OCI-LY7 (cell line): ENCODE measurements around a stretch of chr3.

- PRO-cap, result no peak
- RAMPAGE, long total RNA, result no peak
Measured at GRCh38 chr3:125024056-125024589, 31.7 kb downstream of the HEG1 start.

DNA sequence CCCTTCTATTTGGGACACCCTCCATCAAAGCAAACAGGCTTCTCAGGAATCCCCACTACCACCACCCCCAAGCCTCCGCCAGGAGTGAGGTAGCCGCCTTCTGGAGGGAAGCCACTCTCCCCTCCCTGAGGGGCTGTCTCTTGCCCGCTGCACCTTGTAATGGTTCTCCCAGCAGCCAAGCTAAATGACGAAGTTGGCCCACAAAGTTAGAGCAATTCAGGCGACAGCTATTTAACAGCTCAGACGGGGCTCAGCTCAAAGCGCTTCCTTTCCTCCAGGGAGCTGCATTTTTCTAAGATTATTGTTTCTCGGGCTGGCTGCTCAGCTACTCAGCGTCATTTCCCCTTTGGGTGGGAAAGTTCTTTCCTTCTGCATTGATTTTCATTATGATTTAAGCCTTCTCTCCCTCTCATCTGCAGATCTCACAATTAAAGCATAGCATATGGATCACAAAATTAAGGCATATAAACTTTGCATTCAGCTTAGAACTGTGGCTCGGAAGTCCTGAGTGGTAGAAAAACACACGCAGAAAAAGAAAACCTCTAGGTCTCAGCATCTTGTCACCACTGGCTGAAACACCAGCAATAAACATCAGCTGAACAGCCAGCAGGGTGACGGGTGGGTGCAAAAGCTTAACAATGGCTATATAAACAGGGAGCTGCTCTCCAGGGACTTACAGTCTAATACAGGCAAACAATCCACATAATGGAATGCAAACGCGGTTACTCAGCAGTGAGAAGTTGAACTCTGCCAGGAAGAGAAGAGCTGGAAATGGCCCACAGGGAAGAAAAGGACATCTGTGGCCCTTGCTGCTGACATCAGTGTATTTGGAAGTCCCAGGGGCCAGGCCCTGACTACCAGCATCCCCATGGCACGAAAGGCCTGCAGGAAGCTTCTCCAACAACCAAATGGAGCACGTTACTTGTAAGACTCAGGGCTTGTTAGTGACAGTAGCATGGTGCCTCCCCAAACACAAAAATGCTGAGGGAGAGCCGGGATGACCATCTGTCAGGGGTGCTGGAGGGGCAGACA, 3.3 kb downstream of the HEG1 start:
- PRO-cap, result no peak
- RAMPAGE, long total RNA, result no peak

GRCh38 chr3:125123530-125123842, 67.7 kb upstream of the HEG1 start:
- PRO-cap, result no peak
- RAMPAGE, long total RNA, result no peak

- PRO-cap, result no peak
- RAMPAGE, long total RNA, result no peak
Measured at GRCh38 chr3:125303201-125303567, 71.9 kb downstream of the ZNF148 start.

- PRO-cap, result no peak
- RAMPAGE, long total RNA, result no peak
Measured at GRCh38 chr3:125375956-125377096, 1.2 kb upstream of the ZNF148 start.

DNA sequence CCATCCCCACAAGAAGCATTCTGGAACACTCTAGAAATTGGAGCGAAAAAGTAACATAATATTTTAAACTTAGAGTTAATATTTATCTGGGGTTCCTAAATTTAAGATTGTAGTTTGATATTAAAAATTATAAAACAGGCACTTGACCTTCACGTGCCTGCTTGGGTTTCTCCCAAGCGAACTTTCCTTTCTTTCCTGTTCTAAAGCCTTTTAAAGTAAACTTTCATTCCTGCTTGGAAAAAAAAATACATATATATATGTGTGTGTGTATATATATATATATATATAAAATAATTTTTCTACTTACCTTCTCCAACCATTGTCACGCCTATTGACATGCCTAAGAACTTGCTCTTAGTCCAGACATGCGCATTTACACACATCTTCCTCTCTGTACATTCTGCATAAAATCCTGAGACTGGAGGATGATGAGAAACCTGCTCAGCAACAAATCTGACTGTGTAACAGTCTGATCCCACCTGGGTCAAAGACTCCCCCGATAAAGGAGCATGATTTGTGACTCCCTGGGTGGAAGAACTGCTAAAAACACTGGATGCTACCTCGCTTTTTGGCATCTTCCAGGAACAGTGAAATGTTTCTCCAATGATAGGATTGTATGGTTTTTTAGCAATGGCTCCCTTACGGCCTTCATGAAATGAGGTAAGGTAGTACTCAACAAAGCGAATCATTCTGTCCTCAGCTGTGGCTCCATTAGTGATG, 32.0 kb upstream of the SNX4 start:
- PRO-cap, result no peak
- RAMPAGE, long total RNA, result no peak

GRCh38 chr3:125594047-125594552, 1.2 kb downstream of the OSBPL11 start:
- PRO-cap, result no peak
- RAMPAGE, long total RNA, result no peak

DNA sequence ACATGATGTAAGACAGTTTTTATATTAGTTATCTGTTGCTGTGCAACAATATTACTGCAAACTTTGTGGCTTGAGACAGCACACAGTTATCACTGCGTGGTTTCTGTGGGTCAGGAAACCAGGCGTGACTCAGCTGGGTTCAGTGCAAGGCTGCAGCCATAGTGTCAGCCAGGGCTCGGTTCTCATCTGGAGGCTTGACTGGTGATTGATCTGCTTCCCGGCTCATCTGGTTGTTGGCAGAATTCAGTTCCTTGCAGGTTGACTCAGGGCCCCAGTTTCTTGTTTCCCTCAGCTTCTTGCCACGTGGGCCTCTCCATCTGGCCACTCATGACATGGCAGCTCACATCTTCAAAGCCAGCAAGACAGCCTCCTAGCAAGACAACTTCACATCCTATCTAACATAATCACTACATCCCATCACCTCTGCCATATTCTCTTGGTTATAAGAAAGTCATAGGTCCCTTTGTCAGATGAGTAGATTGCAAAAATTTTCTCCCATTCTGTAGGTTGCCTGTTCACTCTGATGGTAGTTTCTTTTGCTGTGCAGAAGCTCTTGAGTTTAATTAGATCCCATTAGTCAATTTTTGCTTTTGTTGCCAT, 146.7 kb upstream of the ROPN1B start:
- PRO-cap, result no peak
- RAMPAGE, long total RNA, result no peak

GRCh38 chr3:125835935-125836670, 132.9 kb upstream of the ROPN1B start:
- PRO-cap, result no peak
- RAMPAGE, long total RNA, result no peak

DNA sequence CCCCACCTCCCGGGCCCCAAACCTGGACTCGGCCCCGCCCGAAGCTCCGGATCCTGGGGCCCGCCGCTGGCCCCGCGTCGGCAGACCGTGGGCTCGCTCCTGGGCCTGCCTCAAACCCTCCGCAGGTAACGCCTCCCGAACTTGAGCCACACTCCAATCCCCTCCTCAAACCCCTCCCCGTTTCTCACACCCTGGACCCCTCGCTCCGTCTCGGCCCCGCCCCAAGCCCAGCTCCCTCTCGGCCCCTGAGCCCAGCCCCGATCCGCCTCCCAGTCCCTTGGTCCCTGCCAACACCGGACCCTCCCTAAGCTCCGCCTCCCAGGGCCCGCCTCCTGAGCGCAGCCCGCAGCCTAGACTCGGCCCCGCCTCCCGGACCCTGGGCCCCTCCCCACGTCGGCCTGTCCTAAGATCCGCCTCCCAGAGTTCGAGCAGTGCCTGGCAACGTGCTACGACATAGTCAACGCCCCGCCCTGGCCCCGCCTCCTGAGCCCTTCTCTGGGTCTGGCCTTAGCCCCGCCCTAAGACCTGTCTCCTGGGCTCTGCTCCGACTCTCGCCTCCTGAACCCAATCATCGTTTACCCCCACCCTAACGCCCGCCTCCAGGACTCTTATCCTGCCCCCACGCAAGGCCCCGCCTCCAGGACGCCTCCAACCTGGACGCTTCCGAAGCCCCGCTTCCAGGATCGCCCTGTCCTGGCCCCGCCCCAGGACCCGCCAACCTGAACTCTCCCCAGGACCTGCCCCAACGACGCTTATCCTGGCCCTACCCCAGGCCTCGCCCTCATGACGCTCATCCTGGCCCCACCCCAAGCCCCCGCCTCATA, 53.1 kb upstream of the ROPN1B start:
- PRO-cap, result bidirectional peak, plus-strand start at position 519 of the sequence, minus-strand start at position 292 of the sequence; bidirectional peak, plus-strand start outside the sequence, minus-strand start at position 729 of the sequence
- RAMPAGE, long total RNA, result no peak

GRCh38 chr3:126178911-126179273, 1.5 kb downstream of the ALDH1L1 start:
- PRO-cap, result no peak
- RAMPAGE, long total RNA, result no peak

GRCh38 chr3:126212483-126212805, 32.1 kb upstream of the ALDH1L1 start:
- PRO-cap, result no peak
- RAMPAGE, long total RNA, result no peak

DNA sequence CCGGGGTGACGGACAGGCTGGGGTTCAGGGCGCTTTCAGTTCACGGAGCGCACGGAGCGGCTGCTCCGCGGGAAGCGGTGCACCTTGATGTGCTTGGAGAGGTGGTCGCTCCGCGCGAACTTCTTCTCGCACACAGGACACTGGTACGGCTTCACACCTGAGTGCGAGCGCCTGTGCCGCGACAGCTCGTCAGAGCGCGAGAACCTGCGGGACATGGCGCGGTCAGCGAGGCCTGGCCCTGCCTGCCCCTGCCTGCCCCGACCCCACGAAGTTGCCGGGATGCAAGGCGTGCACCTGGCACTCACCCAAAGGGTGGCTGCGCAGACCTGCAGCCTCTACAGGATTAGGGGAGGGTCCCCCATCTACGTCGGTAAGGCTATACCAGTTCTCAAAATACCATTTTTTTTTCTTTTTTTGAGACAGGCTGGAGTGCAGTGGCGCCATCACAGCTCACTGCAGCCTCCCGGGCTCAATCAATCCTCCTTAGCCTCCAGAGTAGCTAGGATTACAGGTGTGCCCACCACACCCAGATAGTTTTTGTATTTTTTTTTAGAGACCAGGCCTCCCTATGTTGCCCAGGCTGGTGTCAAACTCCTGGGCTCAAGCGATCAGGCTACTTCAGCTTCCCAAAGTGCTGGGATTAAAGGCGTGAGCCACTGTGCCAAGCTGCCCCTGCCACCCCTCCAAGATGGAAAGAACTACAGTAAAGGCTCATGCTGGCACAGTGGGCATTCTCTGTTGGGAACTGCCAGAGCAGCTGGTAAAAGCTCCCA, 13.3 kb downstream of the KLF15 start:
- PRO-cap, result no peak
- RAMPAGE, long total RNA, result no peak

DNA sequence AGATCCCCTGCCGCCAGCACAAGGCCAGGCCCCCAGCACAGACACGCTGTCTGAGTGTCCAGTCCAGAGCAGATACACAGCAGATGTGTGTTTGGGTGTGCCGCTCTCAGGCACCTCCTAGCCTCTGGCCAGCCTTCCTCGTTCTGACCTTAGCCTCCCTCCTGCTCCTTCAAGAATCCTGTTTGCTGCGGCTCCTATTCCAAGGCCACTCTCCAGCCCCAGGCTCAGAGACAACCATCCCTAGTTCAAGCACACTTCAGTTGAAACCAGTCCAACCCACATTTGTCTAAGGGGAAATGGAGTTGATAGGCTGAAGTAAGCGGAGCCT, 7.1 kb upstream of the KLF15 start:
- PRO-cap, result no peak
- RAMPAGE, long total RNA, result no peak

GRCh38 chr3:126373920-126374683, 16.9 kb upstream of the KLF15 start:
- PRO-cap, result no peak
- RAMPAGE, long total RNA, result no peak

- PRO-cap, result no peak
- RAMPAGE, long total RNA, result no peak
Measured at GRCh38 chr3:126476885-126477383, 1.2 kb upstream of the ZXDC start.

GRCh38 chr3:126599155-126599623, 40.5 kb upstream of the C3orf22 start:
- PRO-cap, result no peak
- RAMPAGE, long total RNA, result no peak

GRCh38 chr3:126601321-126601726, 42.6 kb upstream of the C3orf22 start:
- PRO-cap, result no peak
- RAMPAGE, long total RNA, result no peak

GRCh38 chr3:126857924-126858462, 124.9 kb upstream of the PLXNA1 start:
- PRO-cap, result no peak
- RAMPAGE, long total RNA, result no peak

GRCh38 chr3:127044934-127045546, 62.1 kb downstream of the PLXNA1 start:
- PRO-cap, result no peak
- RAMPAGE, long total RNA, result no peak